ENCODE measurements around a stretch of chr1.

- PRO-cap: no peak
Measured at GRCh38 chr1:31363871-31364440, 8.9 kb downstream of the FABP3 start.

DNA sequence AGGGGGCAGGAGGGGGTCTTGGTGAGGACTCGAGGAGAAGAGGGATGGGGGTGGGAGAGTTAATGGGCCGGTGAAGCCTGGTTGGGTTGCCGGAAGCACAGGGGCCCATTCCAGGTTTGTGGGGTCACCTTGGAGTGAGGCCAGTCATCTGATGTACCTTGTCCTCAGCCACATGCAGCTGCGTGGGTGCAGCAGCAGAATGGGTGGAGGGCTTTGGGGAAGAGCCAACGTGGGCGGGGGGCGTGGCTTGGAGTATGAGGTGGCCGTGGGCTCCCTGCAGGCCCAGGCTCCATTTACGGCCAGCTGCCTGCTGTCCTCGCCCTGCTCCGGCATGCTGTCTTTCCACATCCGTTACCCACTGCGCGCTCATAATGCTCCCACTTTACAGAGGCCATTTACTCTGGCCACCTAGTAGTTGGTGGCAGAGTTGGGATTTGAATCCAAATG lies 27.8 kb upstream of the TINAGL1 start:
- PRO-cap: no peak

DNA sequence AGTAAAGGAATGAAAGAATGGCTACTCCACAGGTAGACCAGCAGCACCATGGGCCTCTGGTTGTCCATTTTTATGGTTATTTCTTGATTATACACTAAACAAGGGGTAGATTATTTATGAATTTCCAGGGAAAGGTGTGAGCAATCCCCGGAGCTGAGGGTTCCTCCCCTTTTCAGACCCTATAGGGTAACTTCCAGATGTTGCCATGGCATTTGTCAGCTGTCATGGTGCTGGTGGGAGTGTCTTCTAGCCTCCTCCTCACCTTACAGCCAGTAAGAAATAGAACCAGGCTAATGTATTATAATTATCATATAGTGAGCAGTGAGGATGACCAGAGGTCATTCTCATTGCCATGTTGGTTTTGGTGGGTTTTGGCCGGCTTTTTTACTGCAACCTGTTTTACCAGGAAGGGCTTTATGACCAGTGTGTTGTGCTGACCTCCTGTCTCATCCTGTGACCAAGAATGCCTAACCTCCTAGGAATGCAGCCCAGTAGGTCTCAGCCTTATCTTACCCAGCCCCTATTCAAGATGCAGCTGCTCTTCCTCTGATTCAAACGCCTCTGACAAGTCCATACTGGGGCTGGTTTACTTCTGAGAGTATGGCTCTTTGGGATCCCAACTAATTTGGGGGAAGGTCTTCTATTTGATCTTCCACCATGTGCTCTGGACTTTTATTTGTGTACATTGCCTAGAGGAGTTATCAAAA lies 13.5 kb upstream of the TINAGL1 start:
- PRO-cap: no peak

GRCh38 chr1:31591840-31592047 lies 15.4 kb downstream of the TINAGL1 start:
- PRO-cap: no peak

GRCh38 chr1:31625366-31626071 lies 8.0 kb downstream of the HCRTR1 start:
- PRO-cap: no peak

DNA sequence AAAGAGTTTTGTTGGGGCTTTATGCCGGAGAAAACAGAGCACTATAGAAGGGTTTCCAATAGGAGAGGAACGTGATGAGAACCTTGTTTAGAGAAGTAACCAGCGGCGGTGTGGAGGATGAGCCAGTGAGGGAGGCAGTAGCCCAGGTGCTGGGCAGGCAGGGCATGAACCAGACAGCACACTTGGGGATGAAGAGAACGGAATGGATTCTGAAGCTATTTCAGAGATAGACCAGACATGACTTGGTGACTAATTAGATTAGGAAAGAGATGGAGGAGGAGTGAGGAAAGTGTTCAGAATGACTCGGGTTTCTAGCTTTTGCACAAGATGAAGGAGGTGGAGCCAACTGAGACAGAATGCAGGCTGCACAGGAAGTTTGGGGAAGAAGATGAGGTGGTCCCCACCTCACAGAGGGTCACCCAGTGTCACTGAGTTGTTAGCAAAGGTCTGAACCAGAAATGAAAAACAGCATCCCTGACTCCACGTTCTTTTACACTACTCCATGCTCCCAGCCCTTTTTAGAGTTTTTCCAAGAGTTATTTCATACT lies 5.1 kb downstream of the PEF1 start:
- PRO-cap: no peak

DNA sequence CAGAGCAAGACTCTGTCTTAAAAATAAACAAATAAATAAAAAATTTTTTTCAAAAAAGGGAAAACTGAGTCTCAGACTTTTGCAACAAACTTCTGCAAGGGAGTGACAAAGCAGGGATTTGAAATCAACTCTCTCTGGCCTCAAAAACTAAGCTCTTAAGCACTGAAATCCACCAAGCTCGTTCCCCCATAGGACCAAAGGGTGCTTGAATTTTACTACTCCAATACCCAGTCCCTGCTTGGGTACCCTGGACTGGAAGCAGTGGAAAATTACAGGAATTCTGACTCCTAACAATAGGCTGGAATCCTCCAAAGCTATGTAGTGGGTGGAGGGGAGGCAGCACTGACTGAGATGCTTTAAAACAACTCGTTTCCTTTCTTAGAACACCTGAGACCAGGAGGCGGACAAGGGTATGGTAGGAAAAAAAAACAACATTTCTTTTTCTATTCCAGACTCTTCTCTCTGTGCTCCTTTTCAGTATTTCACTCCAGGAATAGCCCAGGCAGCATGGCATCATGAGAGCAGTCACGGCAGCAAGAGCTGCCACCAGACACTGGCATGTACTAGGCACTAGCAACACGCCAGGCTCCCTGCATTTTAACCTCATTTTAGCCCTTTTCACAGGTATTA lies 2.3 kb downstream of the PEF1 start:
- PRO-cap: no peak

DNA sequence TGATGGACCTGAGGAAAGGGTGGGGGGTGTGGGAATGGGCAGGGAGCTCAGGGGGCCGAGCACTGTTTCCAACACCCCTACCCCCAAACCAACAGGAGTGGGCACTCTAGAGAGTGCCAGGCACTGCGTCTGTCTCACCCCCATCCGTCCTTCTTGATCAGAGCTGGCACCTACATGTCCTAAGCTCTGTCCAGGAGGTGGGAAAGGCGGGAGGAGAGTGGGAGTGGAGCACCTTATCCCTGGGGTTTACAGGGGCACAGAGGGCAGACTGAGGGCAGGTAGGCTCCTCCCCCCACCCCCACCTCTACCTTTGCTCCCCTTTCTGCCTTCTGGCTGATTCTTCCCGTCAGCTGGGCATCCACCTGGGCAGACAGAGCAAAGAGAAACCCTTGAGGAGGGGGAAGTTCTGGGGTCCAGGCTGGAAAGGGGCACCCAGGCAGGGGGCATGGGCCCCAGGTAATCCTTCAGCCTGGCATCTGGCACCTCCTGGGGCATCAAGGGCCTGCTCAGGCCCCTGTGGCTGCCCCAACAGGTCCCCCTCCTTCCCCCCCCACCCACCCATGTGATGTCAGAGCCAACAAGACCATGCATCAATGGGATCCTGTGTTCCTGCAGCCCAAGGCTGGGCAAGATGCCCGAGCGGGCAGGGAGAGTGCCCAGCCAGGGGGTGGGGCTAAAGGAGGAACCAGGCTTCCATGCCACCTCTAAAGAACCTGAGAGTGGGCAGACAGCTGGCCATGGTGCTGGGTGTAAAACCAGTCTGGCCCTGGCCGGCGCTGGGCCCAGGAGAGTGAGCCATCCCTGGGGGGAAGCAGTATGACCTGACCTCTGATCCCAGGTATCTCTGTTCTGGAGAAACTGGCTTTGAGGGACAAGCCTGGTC lies 7.8 kb downstream of the COL16A1 start:
- PRO-cap: no peak

GRCh38 chr1:31830653-31831106 lies 14.9 kb upstream of the SPOCD1 start:
- PRO-cap: no peak

GRCh38 chr1:31848674-31849177 lies 32.9 kb upstream of the SPOCD1 start:
- PRO-cap: no peak

DNA sequence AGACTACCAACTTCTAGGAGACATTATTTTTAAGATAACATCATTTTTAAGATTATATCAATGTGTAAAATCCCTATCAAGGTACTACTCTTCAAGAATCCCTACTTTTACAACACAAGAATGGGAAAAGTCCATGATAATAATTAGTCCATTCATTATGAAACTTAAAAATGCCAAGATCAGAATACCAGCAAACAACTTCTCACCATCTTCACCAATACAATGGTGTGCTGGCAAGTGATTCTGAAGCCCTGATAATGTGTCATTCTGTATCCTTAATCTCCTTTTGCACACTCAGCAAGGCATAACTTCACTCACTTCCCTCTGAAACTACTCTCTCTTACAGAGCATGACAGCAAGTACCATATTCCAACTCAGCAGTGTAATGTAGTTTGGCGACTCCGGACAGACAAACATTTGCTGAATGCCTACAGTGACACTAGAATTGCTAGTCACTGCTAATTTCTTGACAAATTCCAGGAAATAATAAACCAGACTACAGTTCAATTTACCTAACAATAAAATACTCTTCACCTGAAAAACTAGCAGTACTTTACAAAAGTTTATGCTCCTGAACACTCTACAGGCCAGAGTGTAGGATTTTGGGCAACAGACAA lies 1.6 kb downstream of the PTP4A2 start:
- PRO-cap: no peak

- PRO-cap: no peak
Measured at GRCh38 chr1:32015125-32015448, 1.4 kb downstream of the KHDRBS1 start.

DNA sequence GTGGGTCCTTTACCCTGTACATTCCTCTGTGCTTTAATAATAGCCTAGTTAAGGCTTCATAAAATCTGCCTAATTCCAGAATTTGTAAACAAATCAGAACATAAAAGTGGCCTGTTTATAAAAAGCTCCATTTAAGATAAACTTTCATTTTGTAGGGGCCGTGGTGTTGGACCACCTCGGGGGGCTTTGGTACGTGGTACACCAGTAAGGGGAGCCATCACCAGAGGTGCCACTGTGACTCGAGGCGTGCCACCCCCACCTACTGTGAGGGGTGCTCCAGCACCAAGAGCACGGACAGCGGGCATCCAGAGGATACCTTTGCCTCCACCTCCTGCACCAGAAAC lies 24.0 kb downstream of the KHDRBS1 start:
- PRO-cap: no peak

GRCh38 chr1:32073329-32073805 lies 628 bp downstream of the TMEM39B start:
- PRO-cap: bidirectional peak, plus-strand start at chr1:32073388, minus-strand start at chr1:32073142; bidirectional peak, plus-strand start at chr1:32073597, minus-strand start at chr1:32073474

- PRO-cap: unidirectional peak, minus-strand start at chr1:32201205
Measured at GRCh38 chr1:32200929-32201472, 606 bp downstream of the CCDC28B start.

DNA sequence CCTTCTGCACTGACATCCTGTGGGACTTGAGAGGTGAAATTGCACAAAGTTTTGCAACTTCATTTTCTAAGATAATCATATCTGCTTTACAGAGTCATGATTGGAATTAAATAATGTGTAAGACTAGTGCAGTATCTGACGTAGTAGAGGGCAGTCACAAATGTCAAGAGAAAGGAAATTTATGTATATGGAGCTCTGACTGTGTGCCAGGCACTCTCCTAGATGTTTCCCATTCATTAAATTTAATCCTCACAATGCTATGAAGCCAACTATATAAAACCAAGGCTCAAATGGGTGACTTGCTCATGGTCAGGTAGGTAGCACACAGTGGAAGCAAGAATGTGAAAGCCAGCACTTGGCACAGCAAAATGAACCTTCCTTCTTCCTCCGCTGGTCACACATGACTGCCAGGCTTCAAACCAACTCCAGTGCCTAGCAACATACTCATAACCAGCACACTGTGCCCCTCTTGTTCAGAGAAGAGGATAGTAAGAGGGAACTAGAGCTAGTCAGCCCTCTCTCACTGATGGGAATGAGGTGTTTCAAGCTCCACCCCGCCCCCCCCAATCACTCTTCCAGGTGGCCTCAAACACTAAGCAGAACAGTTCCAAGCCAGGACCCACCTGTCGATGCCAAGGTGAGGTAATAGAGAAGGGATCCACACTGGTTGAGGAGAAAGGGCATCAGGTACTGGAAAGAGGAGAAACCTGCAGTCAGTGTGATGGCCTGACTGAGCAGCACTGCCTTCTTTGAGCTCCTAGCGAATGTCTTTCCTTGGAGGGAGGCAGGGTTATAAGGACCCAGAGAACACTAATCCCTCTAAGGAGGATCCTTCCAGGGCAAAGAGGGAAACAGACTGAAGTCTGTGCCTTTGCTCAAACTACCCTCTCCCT lies 1.4 kb downstream of the TMEM234 start:
- PRO-cap: no peak

DNA sequence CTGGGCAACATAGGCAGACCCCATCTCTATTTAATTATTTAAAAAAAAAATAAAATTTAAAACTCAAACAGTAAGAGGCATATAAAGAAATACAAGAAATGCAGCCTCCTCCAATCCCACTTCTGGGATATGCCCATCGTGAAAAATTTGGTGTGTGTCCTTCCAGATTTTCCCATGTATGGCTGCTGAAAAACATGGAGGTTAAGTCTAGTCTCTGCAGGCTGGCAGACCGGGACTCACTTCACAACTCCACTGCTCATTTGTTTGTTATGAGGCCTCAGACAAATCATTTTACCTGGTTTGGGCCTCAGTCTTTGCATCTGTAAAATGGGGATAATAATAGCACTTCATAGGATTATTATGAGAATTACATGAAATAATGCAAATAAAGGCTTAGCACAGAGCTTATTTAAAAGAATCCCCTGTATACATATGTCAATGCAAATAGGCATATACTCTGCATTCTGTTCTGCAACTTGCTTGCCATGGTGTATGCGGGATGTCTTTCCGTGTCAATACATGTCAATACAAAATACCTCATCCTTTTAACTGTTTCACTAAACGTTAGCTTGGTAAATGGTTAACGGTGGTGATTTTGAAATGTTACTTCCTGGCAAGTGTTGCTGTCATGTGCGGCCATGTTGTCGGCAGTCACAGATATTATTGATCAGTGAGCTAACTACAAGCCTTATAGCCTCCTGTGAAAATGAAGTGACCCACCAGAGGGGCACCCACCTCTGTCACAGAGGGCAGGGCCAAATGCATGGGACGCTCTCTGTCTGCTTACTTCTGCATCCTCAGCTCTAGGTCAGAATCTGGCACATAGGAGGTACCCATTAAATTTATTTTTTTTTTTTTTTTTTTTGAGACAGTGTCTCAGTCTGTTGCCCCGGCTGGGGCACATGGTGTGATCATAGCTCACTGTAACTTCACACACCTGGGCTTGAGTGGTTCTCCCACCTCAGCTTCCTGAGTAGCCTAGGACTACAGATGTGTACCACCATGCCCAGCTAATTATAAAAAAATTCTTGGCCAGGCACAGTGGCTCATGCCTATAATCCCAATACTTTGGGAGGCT lies 4.2 kb downstream of the LCK start:
- PRO-cap: no peak

DNA sequence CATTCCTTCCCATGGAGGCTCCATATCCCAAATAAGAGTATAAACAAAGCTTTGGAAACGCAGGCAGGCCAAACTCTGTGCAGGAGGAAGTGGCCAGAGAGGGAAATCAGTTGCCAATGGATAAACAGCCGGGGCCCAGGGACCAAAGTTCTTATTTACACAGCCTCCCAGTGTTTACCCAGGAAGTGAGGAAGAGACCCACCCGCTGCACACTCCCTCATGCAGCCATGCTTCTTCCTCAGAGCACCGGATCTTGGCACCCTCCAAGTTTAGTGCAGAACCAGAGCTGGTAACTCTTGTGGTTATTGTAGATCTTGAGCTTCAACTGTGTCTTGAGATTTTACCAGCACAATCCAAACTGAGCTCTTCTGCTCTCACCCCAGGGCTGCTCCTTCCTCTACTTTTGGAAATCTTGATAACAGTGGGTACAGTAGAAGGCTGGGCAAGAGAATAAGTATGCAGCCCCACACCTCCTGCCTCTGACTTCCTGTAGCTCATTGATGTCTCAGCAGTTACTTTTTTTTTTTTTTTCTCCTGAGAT lies 14.2 kb downstream of the MARCKSL1 start:
- PRO-cap: no peak

GRCh38 chr1:32390942-32391583 lies 3.2 kb downstream of the BSDC1 start:
- PRO-cap: no peak

- PRO-cap: no peak
Measured at GRCh38 chr1:32681350-32682132, 21.0 kb downstream of the SYNC start.

Data from A673 (cell line).